Placental pericyte (primary cell): ENCODE measurements around a stretch of chr1.

DNA sequence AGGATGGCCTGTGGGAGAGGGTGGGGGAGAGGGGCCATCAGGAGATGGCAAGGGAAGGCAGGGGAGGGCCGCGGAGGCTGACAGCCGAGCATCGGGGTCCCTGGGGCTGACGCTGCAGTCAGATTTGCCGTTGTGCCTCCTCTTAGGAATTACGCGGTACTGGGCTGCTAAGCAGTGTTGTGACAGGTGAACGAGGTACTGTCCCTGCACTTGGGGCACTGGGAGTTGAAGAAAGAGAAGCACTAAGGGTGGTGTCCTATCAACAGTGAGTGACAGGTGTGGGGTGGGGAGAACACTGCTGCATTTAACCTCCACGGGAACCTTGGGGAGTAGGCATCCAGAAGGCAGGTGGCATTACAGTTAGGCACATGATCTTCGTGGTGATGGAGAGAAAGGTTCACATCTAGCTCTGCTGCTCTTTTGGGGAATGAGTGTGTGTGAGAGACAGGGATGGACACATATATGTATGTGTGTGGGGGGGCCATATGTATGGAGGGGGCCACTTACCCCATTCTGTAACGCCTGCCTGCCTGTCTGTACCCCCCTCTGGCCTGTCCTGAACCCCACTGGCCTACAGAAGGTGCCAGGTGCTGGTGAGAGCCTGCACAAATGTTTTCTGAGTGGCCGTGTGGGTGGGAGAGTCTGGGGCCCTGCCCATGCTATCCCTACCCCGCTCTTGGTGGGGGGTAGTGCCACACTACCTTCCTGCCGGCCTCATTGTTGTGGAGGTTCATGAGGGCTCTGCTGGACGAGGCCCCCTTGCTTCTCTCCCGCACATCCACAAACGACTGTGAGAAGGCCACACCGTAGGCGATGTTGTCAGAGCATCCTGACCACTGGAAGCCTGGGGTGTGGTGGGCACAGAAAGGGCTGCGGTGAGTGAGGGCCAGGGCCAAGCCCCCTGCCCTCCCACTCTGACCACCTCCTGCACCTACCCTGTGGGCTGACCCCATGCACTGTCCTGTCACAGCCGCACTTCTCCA is 22.1 kb downstream of the WNT4 start:
- CAGE, long polyA plus RNA: no peak

DNA sequence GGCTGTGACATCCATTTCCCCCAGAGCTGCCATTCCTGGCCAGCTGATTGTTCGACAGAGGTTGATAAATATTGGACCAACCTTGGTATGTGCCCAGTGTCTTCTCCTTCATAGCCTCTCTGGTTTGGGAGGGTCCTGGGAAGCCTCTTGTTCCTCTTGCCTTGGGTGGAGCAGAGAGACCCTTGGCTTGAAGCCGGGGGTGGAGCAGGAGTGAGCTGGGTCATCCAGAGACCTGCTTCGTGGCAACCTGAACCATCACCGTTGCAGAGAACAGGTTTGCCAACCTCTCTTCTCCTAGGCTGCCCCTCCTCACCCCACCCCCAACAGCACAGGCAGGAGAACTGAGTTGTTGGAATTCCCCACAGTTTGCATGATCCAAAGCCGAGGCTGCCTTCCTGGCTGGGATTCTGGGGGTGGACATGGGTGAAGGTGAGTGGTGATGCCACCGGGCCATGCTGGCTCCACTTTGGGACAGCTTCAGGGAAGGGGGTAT is 2.3 kb downstream of the WNT4 start:
- CAGE, long polyA plus RNA: no peak

DNA sequence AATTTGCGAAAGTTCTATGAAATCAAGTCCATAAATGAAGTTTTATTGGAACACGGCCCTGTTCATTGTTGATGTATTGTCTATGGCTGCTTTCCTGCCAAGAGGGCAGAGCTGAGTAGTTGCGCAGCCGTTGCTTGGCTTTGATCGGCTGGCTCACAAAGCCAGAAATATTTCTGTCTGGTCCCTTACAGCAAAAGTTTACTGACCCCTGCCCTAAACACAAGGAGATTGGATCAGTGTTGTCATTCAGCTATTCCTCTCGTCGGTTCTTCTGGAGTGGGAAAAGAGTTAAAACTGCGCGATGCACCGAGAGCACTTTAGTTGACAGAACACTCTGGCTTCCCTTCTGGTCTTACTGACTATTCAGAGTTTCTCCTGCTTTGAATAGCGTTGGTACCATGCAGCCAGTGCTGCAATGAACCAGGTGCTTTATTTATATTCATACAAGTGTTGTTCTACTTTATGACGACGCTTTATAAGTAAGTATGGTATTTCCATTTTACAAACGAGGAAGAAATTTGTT is 878 bp downstream of the ZBTB40 start:
- CAGE, long polyA plus RNA: no peak

DNA sequence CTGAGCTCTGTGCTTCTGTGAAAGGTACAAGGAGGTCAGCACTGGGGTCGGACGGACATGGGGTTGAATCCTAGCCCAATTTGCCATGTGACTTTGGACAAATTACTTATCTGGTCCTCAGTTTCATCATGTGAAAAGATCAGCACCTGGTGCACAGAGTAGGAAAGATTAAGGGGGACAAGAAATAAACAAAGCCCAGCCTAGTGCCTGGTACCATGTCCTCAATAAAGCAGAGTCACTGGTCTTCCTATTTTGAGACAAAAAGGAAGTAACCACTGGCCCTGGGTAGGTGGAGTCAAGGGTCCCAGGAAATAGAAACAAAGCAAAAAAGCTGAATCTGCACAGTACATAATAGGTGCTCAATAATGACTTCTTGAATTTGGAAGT is 2.0 kb upstream of the EPHB2 start:
- CAGE, long polyA plus RNA: no peak

DNA sequence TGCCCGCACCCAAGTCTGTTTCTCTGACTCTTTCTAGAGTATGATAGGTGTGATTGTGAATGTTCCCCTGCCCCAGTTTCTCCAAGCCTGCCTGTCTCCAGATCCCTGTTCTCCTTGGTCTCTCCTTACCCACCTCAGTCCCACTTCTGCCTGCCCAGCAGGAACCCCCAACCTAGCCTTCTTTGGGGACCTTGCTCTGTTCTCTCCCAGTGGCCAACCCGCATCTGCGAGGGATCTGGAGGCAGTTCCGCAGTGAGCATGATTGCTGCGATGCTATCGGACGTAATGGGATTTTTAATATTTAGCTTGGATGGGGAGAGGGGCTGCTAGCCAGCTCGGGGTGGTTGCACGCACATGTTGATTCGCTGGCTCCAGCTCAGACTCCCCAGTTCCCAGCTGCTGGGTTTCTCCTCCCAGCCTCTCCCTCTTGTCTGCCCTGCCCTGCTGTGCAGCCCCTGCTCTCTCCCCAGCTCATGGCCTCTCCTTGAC is 79.9 kb downstream of the EPHB2 start:
- CAGE, long polyA plus RNA: no peak

- CAGE, long polyA plus RNA: no peak
Observed at GRCh38 chr1:23093503-23093976, 74.3 kb downstream of the KDM1A start.

- CAGE, long polyA plus RNA: no peak
Observed at GRCh38 chr1:23394556-23395159, 25.0 kb upstream of the ZNF436 start.

- CAGE, long polyA plus RNA: no peak
Observed at GRCh38 chr1:23422969-23423338, 1.6 kb downstream of the TCEA3 start.

DNA sequence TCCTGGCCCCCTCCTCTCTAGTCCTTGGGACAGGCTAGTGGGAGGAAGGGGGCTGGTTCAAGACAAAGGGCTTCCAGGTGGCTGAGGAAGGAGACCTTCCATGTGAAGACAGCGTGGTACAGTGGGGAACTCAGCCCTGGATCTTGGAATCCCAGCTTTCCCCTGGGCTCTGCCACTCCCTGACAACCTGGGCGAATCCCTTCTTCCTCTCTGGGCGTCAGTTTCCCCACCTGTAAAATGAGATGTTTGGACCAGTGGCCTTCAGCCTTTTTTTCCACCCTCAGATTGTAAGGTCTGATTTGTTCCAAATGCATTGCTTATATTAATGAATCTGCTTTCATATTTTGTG is 9.9 kb upstream of the ID3 start:
- CAGE, long polyA plus RNA: no peak

GRCh38 chr1:23626843-23627705 is 64.5 kb upstream of the RPL11 start:
- CAGE, long polyA plus RNA: no peak

- CAGE, long polyA plus RNA: no peak
Observed at GRCh38 chr1:23745630-23745879, 2.3 kb downstream of the ELOA start.

- CAGE, long polyA plus RNA: no peak
Observed at GRCh38 chr1:23791816-23792233, 880 bp downstream of the LYPLA2 start.

DNA sequence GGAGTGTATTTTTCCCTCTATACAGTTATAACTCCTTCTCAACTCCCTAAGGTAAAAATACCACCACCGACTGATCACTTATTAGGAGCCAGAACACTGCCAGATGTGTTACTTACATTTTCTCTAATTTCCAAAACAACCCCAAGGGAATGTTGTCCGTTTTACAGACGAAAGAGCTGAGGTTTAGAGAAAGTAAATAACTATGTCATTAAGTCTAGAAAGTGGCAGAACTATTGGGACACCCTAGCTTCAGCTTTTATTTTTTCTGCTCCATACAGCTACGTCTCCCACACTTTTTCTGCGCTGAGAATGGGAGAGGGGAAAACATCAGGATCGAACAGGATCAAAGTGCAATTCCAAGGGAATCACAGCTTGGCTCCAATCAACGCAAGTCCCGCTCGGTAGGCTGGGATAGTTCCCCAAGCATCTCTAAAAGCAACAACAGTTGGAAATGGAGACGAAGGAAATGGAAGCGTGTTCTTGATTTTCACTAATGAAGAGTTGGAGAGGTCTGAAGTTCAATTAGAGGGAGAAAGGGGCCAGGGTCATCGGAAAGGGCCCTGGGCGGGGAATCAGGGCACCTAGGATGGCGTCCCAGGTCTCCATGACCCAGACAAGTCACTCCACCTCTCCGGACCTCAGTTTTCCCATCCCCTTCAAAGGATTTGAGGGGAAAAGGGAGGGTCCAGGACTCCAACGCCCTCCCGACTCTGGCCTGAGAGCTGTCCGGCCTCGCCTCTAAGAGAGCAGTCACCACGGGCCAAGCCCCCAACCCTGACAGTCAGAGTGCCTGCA is 503 bp downstream of the HMGCL start:
- CAGE, long polyA plus RNA: no peak

DNA sequence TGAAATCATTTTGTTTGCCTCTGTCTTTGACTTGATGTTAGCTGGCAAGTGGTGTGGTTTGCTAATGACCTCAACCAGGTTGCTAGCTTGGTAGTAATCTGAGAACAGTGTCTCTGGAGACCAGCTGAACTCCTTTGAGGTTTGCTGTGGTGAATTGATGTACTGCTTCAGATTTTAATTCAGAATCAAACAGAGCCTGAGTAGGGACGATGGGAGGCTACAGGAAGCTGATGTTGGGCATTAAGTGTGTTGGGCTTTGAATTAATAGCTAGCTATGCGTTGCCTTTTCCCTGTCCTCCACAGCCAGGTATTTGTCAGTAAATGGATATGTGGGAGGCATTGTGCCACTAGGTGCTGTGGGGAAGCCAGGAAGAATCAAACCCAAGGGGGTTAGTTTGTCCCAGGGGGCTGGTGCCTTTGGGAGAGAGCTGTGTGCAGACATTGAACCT is 23.4 kb upstream of the SRSF10 start:
- CAGE, long polyA plus RNA: no peak

GRCh38 chr1:24105689-24106248 is 6.2 kb downstream of the MYOM3 start:
- CAGE, long polyA plus RNA: no peak

- CAGE, long polyA plus RNA: no peak
Observed at GRCh38 chr1:24149799-24150132, 6.8 kb upstream of the IL22RA1 start.

DNA sequence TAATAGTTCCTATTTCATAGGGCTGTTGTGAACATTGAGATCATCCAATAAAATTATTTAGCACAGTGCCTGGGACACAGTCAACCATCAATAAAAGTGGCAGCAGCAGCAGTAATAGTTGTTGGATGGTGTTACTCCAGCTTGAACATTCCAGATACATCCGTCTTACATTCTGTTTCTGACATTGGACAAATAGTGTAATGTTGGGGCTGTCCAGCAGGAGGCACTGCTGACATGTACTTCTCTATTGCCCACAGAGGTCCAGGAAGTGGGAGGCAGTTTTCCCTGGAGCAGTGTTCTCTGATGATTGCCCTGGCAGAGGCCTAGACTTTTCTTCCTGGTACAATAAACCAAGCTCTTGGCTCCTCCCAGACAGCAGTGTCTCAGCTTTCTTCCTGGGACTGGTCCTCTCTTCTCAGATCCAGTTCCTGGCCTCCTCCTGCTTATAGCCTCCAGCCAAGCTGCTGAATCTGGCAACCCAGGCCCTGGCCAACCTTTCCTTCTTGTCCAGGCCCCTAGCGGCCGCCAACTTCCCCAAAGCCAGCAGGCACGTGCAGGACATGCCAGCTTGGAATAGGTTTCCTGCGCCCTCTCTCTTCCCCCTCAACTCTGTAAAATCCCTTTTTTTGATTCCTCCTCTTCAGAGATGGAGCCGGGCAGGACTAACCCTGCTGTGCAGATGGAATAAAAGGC is 14.9 kb upstream of the IFNLR1 start:
- CAGE, long polyA plus RNA: no peak

- CAGE, long polyA plus RNA: no peak
Observed at GRCh38 chr1:24289963-24290442, 29.2 kb upstream of the GRHL3 start.

DNA sequence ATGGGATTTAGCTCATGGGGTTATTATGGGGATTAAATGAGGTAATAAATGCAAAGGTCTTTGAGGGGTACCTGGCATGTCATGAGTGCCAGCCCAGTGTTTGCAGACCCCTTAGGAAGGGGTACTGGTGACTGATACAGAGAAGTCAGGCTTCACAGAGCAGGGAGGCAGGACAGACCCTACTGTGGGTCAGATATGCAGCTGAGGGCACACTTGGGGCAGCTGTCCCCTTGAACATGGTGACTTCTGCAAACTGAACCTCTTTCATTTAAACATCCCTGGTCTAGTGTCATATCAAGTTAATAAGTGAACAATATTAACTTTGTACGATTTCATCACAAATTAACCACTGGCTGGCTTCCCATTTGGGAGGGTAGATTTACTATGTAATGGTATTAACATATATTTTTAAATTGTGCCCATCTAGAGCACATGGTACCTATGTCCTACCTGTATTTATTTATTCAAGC is 25.9 kb downstream of the STPG1 start:
- CAGE, long polyA plus RNA: no peak

GRCh38 chr1:24500984-24501714 is 1.5 kb upstream of the RCAN3 start:
- CAGE, long polyA plus RNA: no peak